Measurements from ENCODE around the gene SP100.

DNA sequence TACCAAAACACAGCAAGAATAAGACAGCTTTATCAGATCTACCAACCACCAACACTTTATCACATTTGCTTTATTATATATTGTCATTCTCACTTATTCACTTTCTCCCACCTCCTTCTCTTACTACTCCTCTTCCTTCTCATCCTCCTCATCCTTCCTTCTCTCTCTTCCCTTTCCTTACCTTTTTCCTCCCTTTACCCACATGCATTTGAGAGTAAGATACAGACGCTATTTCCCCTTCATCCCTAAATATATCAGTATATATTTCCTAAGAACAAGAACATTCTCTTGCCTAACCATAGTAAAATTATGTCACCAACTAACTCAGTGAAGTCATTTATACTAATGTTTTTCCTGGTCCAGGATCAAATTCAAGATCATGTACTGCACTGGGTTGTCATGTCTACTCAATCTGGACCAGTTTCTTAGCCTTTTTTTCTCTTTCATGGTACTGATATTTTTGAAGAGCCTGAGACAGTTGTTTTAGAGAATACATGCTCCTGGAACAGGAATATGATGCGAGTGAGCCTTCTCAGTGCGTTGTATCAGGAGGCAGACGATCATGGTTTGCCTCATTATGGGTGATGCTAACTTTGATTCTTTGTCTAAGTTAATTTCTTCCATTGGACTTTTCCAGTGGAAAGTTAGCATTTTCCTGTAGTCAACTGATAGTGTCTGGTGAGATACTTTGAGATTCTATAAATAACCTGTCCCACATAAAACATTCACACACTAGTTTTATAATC lies 23.1 kb downstream of the PID1 start:
- RRBS, result no CpG with 5 or more reads among the region's 4 CpGs

DNA sequence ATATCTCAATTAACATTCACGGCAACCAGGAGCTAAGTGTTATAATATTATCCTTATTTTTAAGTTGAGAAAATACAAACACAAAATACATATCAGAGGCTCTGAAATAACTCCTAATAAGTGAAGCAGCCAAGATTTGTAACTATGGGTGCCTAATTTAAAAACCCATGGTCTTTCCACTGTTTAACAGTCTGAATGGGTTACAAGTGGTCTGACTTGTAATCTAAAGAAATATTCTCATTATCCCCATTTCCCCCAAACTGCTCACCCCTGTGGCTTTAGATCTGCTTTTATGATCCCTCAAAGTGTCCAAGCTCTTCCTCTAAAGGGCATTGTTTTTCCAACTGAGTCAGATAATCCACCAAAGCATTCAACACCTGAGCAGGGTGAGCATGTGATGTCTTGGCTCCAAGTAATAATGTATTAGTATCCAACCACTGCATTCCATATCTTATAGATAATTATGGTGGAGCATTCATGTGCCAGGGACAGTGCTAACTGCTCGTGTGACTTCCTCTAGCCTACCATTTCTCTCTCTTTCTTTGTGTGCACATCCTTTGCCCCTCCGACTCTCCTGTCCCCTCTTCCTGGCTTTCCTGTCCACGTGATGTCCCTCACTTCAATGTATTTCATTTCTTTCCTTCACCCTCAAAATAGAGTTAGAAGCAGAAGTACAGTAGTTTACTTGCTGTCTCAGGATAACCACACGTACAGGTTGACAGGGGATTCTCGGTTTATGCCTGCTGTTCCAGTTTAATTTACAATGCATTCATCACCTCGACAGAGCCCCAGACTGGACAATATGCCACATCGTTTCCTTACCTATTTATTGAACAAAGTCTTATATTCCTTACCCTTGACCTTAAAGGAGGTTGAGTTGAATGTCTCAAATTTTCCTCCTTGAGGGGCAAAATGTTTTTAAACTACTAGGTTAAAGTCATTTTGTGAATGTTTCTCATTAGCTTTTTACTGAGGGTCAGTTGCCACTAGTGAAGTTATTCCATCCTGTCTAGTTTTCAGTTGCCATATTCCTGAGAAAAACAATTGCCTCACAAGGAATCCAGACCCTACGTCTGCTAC lies 13.9 kb downstream of the PID1 start:
- RRBS, result no CpG with 5 or more reads among the region's 9 CpGs

DNA sequence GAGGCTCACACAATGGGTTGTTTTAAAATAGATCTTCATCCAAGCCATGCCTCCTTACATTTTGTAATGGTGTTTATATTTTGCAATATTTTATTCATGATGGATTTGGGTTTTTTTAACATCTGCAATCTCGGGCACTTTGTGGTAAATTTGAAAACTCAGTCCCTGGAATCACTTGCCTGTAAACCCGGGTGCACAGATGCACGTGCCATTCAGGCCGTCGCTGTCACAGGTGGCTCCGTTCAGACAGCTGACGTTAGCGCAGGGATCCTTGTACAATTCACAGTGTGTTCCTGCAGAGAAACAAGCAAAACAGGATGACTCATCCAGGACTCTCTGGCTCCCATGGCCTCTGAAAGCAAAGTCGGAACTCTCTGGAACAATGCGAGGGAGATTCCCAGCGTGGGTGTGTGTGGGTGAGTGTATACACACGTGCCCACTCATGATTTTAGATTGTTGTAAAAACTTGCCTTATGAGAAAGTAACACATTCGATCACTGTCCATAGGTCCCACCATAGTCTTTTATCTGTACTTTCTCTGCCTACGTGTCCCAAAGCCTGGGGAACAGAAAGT lies 136.1 kb upstream of the PID1 start:
- RRBS, result no CpG with 5 or more reads among the region's 14 CpGs

GRCh38 chr2:229714860-229715686 lies 718 bp upstream of the DNER start:
- RRBS, result 6% methylated on average over 32 of the region's 58 CpGs

DNA sequence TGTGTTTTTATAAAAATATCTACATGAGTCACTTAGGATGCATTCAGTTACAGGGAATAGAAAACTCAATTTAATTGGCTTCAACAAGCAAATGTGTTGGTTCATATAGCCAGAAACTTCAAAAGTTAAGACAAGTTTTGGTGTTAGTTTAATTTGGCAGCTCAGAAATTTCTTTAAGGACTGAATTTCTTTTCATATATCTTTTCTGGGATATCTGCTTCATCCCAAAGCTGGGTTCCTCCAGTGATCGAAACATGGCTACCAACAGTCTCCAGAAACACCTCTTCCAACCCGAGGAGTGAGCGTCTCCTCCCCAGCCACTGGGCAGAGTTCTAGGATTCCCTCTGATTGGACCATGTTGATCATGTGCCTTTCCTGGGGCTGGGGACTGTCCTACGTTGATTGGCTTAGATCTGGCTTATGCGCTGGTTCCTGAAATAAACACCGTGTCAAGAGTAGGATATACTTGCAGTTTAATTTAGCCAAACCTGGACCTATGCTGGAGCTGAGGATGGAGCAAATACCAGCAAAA lies 55.4 kb upstream of the SLC16A14 start:
- RRBS, result no CpG with 5 or more reads among the region's 6 CpGs

DNA sequence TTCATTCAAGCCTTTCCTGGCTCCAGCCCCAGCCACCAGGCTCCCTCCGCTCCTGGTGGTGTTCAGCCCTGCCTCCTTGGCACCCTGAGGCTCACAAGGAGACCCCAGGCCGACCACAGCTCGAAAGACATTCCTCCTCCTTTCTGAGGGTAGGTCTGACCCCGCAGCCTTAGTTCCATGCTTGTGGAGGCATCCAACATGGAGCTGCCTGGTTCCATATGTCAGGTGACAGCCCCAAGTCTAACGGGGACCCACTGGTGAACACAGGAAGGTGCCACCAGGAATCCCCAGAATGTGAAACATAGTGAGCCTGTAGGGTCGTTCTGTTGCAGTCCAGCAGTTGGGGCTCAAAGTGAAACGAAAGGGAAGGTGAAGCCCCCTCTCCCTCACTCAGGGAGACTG lies 5.0 kb upstream of the SP100 start:
- RRBS, result no CpG with 5 or more reads among the region's 7 CpGs

- RRBS, result no CpG with 5 or more reads among the region's 16 CpGs
Measured at GRCh38 chr2:230415713-230416847, at the start of gene SP100. SP100 (plus strand) TSS chr2:230416201.

DNA sequence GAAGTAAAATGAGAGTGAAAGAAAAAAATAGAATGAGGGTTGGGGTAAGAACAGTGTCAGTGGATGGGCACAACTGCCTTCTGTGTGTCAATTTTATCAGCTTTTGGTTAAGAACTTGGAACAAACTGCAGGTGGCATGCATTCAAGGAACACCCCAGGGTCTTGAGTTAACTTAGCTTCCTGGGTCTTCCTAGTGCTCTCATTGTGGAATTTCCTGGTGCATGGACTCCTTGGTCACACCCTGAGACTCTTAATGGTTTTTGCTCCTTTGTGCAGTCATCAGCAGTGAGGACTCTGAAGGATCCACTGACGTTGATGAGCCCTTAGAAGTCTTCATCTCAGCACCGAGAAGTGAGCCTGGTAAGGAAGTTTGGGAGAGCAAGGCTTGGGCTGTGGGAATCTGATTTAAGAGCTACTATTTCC lies 46.2 kb downstream of the SP100 start:
- RRBS, result no CpG with 5 or more reads among the region's 2 CpGs

DNA sequence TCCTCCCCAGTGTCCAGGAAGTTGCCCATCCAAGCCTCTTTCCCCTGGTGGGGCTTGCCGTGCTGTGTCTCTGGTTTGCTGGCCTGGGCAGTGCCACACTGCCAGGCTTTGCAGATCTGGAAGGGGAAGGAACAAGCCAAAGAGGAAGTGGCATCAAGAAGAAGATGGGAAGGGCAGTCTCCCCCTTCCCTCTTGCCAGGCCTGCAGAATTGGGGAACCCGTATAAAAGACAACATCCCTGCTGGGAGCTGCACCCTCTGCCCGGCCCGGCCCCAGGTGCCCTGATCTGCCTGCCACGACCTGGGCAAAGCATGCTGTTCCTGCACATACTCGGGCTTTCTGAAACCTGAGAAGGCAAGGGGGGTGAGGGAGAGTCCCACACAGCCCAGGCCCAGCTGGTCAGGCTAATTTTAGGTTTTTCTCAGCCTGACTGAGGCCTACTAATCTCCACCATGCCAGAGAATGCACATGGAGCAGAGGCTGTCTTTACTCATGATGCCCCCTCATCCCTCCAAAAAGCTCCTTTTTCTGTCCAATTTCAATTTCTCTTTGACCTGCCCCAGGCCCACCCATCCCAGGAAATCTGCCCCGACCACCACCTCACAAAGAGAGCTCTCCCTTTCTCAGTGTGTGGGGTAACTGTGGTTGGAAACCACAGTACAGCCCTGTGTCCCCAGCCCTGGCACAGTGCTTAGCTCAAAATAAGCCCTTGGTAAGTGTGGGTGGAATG lies 44.0 kb upstream of the CAB39 start:
- RRBS, result no CpG with 5 or more reads among the region's 7 CpGs

- RRBS, result no CpG with 5 or more reads among the region's 5 CpGs
Measured at GRCh38 chr2:230684707-230685094, 27.9 kb upstream of the CAB39 start.

GRCh38 chr2:230752561-230753382 lies 40.1 kb downstream of the CAB39 start:
- RRBS, result no CpG with 5 or more reads among the region's 6 CpGs

GRCh38 chr2:230843073-230843573 lies 21.6 kb upstream of the ITM2C start:
- RRBS, result no CpG with 5 or more reads among the region's 4 CpGs

DNA sequence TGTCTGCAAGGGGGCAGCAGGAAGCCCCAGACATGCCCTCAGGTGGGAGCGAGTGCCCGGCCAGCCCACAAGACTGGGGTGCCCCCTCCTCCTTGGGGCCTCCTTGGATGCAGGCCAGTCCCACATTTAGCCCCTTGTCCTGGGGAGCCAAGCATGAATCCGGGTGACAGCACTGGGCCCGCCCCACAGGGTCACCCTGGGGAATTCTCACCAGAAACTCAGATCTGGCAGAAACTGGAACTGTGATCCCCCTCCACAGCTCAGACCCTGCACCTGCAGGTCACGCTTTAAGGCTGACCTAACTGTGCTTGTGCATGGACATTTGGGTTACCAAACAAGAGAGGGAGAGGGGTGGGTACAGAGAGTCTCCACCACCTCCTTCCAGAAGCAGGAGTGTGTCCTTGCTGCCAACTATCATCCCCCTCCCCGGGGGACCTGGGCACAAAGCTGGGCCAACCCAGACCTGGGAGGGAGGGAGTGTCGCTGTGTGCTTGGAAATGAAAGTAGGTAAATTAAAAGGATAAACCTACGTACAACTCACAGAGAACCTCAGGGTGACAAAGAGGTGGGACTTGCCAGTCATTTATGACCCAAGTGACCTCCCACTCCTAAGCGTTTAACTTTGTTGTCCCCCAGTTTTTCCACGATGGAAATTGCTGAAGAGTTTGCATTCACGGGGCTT lies 9.0 kb downstream of the ITM2C start:
- RRBS, result 100% methylated on average over 1 of the region's 11 CpGs

DNA sequence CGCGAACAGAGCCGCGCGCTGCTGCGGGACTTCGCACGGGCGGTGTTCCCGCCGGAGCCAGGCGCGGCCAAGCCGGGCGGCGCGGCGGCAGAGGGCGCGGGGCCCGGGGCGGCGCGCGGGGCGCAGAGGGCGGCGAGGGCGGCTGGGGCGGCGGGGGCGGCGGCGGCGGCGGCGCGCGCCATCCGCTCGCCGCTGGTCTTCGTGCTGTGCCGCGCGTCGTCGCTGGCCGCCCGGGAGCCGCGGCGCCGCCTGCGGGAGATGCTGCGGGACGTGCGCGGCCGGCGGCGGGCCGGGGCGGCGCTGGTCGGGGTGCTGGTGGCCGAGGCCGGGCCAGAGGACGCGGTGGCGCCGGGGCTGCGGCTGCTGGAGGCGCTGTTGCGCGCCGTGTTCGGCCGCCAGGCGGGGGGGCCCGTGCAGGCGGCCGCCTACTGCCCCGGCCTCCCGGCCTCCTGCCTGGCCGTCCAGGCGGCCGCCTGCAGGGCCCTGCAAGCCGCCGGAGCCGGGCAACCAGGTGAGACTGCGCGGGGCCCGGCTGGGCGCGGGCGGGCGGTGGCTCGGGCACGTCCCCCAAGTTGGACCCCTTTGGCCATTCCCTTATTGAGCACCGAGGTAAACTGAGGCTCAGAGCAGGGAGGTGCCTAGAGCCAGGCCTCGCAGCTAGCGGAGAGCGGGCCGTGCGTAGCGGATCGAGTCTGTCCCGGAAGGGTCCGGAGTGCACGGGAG lies 527 bp downstream of the C2orf72 start:
- RRBS, result 4% methylated on average over 34 of the region's 111 CpGs

GRCh38 chr2:231222496-231222828 lies 24.0 kb downstream of the ARMC9 start:
- RRBS, result no CpG with 5 or more reads among the region's 2 CpGs

DNA sequence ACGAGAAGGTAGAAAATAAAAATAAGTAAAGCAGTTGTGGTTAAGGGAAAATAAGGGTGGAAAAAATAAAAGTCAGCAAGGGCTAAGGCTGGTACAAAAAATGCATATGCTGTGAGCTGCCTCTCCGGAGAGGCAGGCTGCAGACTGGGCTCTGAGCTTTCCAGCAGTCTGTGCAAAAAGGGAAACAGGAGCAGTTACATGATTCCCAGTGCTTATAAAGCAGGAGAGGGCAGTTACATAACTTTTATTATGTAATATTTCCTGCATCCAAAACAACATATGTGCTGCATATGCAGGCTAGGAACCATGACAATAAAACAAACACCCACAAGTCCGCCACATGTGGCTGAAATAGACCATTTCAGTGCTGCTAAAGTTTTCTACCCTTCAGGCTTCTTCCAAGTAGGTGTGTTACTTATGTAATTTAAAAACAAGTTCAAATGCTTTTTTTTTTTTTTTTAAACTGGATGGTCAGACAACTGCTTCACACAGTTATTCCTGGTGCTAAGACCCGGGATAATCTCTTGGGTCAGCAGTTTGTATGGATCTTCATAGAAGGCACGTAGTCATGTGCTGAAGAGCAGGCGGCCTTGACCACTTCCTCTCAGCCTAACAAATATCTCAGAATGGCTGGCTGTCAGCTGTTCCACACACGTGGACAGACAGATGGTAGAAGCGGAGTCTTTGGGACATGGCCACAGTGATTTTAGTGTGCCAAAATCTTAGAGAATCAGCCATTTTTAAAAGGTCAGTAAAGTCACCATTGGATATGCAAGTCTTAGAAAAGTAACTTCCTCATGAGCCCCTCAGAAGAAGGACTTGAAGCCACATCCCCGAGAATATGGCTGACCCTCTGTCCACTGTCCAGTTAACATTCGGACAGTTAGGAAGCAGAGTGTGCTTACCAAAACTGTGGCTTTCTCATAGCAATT lies 43.5 kb downstream of the ARMC9 start:
- RRBS, result no CpG with 5 or more reads among the region's 10 CpGs

DNA sequence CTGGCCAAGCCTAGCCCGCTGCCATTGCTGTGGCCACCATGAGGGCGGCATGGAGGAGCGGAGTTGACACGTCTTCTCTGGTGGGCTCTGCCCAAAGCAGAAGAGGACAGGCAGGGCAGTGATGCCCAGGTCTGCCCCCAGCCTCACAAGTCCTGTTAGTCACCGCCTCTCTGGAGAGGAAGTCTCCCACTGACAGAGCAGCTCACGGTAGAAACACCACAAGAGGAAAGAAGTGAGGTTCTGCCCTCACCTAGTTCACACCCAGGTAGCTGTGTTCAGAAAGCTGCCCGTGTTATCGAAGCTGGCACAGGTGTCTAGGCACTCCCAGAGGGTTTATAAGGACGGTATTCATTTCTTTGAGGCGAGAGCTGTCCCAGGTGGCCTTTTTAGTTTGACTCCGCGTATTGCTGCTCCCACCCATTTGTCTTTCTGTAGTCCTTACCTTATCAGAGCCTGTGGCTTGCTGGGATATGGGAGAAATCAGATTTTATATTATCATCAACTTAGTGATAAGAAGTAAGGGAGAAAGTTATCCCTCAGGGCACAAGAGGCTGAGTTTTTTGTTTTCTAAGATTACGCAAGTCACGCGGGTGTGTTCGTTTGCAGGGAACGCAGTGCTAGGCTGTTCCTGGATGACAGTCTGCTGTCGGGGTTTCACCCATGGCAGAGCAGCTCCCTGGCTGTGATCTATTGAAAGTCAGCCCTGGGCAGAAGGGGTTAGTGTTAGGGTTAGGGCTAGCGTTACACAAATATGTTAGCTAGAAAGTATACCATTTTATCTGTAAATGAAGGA lies 46.5 kb downstream of the ARMC9 start:
- RRBS, result no CpG with 5 or more reads among the region's 19 CpGs

- RRBS, result no CpG with 5 or more reads among the region's 8 CpGs
Measured at GRCh38 chr2:231281168-231281792, 82.8 kb downstream of the ARMC9 start.

- RRBS, result no CpG with 5 or more reads among the region's 25 CpGs
Measured at GRCh38 chr2:231355561-231356384, 39.7 kb upstream of the B3GNT7 start.

DNA sequence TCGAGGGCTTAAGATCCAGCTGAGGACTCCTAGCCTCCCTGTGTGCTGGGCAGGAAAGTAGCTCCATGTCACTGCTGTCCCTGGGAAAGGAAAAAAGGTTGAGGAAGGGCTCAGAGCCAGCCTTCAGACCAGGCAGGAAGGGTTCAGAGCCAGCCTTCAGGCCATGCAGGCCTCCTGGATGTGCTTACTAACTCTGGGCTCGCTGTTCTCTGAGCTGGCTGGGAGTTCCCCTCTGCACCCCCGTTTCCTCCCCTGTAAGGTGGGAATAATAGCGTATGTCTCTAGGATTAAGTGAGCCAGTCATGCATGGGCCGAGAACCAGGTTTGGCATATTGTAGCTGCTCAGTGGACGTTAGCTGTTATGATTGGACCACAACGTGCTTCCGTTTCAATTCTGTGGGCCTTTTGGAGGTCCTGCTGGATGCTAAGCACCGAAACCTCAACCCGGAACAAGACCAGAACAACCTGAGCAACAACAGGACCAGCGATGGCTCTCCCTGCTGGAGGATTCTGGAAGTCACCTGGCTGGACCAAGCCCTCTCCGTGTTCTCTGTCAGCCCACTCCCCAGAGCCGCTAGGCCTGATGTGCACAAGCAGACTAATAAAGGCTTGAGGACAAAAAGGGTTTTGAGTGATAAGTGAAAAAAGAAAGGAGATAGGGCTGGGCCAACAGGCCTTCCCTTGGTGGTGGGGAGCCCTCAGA lies 989 bp upstream of the B3GNT7 start:
- RRBS, result no CpG with 5 or more reads among the region's 13 CpGs